ENCODE results near the genes IFIT1B, SLC16A12 and BTAF1.

DNA sequence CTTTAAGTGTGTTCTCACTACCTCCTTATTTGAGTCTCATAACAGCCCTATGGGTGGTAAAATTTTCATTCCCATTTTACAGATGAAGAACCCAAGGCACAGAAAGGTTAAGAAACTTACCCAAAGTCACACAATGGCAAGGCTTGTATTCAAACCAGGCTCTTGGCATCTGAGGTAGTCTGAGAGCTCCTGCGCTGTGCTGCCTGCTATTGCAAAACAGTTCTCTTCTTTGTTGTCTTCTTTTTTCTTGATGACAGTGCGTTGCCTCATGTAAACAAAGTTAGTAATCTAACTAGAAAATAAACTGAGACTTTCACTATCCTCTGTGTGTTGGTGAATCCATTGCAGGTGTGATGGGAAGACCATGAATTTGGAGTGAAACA lies 240.8 kb downstream of the PTEN start:
- PRO-cap: no peak
- RAMPAGE, long total RNA, 5 experiments: no peak in any of the 5 experiments
- RRBS: no CpG with 5 or more reads among the region's 2 CpGs

GRCh38 chr10:88728362-88729004 lies 22.4 kb downstream of the LIPK start:
- PRO-cap: no peak
- RAMPAGE, long total RNA, 5 experiments: no peak in any of the 5 experiments
- RRBS: no CpG with 5 or more reads among the region's 23 CpGs

DNA sequence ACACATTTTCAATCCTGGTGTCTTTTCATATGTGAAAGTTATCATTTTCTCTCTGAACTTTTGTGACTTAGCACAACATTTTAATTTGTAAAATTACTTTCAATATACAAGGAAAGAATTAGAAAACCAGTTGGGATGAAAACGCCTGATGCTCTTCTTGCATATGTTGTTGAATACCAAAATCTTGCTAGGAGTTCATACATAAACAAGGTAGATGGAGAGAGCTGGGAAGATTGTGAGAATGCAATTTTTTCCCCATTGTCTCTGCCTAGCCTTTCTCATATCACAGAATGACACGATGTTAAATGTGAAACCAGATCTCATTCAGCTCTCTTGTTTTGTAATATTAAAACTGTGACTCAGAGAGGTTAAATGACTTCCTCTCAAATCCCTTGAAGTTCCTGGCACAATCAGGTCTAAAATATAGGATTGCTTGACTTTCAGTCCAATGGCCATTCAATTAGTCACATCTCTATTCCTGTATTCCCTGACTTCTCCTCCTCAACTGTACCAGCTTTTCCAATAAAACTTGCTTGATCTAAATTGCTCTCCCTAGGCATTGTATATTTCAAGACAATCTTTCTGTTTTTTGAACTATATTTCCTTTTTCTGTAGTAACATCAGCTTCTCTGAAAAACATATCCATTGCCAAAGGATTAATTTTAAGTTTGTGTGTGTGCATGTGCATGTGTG lies 3.2 kb downstream of the ANKRD22 start:
- PRO-cap: no peak
- RAMPAGE, long total RNA, 5 experiments: no peak in any of the 5 experiments
- RRBS: no CpG with 5 or more reads among the region's 2 CpGs

DNA sequence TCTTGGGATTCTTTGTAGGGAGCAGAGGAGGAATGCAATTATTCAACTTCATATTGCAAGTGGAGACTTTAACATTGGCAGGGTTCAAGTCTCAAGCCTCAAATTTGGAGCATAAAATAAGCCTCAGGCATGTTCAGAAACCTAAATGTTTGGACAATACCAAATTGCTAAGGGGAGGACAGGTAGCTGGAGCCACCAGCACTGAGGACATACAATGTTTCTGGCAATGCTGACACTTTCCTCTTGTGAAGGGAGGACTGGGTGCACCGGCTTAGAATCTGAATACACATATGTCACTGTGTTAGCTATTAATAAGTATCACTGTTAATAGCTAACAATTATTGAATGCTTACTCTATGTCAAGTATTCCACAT lies 12.2 kb downstream of the ACTA2 start:
- PRO-cap: no peak
- RAMPAGE, long total RNA, 5 experiments: no peak in any of the 5 experiments
- RRBS: no CpG with 5 or more reads among the region's 1 CpG

GRCh38 chr10:89270119-89270542 lies 18.6 kb upstream of the LIPA start:
- PRO-cap: no peak
- RAMPAGE, long total RNA, 5 experiments: no peak in any of the 5 experiments

DNA sequence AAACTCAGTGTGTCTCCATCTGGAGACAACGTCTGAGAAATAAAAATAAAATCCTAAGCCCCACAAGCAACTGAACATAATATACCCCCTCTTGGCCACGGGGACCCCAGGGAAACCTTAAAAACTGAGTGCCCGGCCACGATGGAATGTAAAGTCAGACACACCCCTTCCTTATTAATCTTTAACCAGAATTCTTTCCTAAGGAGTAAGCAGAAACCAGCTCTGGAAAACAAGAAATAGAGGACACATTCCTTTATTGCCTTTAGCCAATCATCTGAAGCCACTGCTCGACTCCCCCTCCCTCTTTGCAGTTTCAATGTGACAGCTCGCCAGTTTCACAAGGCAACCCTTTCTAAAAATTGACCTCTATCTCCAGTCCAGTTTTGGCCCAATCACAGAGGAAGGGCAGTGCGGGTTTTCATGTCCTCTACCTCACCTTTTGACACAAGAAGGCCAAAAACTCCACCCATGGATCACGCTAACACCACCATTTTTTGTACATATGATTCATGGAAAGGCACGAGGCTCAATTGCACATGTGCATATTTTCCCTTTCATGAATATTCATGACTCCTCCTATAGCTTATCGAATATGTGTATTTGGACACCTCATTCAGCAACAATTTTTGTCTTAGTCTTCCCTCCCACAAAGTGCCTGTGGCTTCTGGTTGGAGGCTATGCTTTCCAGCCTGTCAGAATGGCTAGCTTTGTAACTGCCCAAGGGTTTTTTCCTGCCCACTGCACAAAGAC lies 24.3 kb downstream of the IFIT3 start:
- PRO-cap: unidirectional peak, minus-strand start at position 148 of the sequence
- RAMPAGE, long total RNA, 5 experiments: no peak in any of the 5 experiments
- RRBS: no CpG with 5 or more reads among the region's 10 CpGs

- PRO-cap: no peak
- RAMPAGE, long total RNA, 5 experiments: no peak in any of the 5 experiments
- RRBS: no CpG with 5 or more reads among the region's 2 CpGs
Observed at GRCh38 chr10:89377801-89378331, at the start of gene IFIT1B. Gene IFIT1B (plus strand): TSS chr10:89378056.

GRCh38 chr10:89414925-89415859 lies 824 bp downstream of the IFIT5 start:
- PRO-cap: bidirectional peak, plus-strand start at chr10:89415115, minus-strand start at chr10:89415121; bidirectional peak, plus-strand start at chr10:89415207, minus-strand start at chr10:89415256; unidirectional peak, minus-strand start at chr10:89415426
- RAMPAGE, long total RNA, 5 experiments: start-site peak on the minus strand in 1 of 5 experiments, at chr10:89415136-89415399 at its widest, 5 reads per replicate
- RRBS: 2% methylated on average over 21 of the region's 61 CpGs

DNA sequence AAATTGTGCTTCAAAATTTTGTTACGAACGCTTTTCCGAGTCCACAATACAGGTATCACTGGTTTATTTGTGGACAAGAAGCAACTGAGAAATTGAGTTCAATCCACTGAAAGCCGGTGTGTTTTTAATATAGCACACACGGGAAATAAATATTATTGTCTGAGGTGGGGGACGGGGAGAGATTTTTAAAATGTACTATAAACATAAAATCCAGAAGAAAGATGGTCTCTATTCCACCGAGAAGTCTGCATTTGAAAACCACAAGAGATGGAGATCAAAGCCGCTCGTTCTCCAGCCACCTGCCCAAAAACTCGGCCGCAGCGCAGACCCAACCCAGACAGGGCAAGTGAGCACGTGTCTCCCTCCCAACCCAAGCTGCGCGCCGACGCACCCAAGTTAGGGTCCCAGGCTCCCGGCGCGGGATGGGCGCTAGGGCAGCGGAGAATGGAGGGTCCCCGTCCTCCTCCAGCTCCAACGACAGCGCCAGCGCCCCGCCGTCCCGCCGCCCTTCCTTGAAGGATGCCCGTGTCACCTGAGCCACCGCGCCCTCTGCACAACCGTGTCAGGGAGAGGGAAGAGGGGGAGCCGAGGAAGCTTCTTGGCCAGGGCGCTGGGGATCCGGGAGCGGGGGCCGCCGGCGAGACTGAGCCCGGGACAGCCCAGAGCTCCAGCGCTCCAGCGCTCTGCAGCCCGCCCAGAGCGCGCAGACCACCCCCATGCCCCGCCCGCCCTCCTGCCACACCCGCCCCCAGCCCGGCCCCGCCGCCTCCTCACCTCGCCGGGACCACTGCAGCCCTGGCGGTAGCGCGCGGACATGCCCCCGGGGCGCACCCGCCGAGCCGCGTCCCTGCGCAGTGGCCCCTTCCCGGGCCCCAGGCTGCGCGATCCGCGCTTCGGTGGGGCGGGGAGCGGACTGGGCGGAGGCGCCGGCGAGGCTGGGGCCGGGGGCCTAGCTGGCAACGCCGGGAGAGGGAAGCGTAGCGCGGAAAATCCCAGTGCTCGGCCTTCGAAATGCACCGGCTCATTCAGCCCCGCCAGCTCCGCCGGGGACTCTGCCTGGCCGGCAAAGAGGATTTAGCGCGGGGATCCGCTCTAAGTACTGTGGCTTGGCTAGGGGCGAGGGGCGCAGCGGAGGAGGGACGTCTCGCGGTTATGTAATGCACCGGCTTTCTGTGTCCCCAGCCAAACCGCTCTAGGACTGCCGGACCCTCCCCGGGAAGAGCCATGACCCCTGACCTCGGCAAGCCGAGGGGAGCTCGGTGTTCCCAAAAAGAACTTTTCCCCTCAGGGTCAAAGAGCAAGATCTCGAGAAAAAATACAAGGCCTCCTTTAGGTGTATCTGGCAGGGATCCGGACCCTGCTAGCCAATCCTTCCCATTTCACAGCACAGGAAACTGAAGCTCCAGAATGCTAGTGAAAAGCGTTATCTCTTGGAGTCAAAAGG lies at the start of gene SLC16A12:
TSS of gene SLC16A12 (minus strand) at position 685 of the 1,444 bp plus-strand sequence.
- PRO-cap: unidirectional peak, minus-strand start at position 645 of the sequence; unidirectional peak, minus-strand start at position 874 of the sequence
- RAMPAGE, long total RNA, 5 experiments: start-site peak on the minus strand in 3 of 5 experiments, centred at positions 674 to 872 of the sequence, 7 to 41 reads per replicate
- RRBS: 9% methylated on average over 46 of the region's 110 CpGs

GRCh38 chr10:89558551-89559268 lies 23.3 kb upstream of the SLC16A12 start:
- PRO-cap: no peak
- RAMPAGE, long total RNA, 5 experiments: no peak in any of the 5 experiments
- RRBS: no CpG with 5 or more reads among the region's 19 CpGs

DNA sequence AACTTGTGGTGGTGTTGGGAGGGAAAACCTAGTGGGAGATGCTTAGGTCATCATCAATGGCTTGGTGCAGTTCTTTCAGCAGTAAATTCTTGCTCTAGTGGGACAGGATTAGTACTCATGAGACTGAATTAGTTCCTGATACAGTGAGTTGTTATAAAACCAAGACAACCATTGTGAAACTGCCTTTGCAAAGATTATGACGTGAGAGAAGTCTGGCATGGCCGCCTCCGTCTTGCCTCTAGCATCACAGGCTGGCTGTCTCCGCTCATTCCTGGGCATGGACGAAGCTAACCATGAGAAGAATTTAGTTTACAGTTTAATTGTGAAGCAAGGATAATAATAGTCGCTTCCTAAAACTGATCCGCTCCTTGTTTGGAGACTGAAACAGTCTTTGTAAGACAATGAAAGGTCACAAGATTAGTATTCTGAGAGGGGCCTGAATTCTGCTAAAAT lies 186.5 kb downstream of the KIF20B start:
- PRO-cap: no peak
- RAMPAGE, long total RNA, 5 experiments: no peak in any of the 5 experiments
- RRBS: no CpG with 5 or more reads among the region's 7 CpGs

DNA sequence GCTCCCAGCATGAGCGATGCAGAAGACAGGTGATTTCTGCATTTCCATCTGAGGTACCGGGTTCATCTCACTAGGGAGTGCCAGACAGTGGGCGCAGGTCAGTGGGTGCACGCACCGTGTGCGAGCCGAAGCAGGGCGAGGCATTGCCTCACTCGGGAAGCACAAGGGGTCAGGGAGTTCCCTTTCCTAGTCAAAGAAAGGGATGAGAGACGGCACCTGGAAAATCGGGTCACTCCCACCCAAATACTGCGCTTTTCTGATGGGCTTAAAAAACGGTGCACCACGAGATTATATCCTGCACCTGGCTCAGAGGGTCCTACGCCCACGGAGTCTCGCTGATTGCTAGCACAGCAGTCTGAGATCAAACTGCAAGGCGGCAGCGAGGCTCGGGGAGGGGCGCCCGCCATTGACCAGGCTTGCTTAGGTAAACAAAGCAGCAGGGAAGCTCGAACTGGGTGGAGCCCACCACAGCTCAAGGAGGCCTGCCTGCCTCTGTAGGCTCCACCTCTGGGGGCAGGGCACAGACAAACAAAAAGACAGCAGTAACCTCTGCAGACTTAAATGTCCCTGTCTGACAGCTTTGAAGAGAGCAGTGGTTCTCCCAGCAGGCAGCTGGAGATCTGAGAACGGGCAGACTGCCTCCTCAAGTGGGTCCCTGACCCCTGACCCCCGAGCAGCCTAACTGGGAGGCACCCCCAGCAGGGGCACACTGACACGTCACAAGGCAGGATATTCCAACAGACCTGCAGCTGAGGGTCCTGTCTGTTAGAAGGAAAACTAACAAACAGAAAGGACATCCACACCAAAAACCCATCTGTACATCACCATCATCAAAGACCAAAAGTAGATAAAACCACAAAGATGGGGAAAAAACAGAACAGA lies 310.0 kb downstream of the KIF20B start:
- PRO-cap: no peak
- RAMPAGE, long total RNA, 5 experiments: no peak in any of the 5 experiments
- RRBS: no CpG with 5 or more reads among the region's 26 CpGs

DNA sequence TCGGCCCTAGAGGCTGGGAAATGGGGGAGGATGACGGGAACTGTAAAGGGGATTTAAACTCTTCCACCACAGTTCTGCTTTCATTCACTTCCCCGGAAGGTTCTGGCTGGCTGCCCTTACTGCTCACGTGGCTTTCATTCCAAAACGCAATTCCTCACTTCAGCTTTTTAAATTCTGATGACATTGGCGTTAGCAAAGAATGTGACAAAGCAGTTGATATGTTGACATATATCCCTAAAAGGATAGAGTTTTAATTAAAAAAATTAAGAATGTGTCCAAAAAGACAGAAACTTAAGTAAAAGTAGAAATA lies 114.0 kb upstream of the ANKRD1 start:
- PRO-cap: no peak
- RAMPAGE, long total RNA, 5 experiments: no peak in any of the 5 experiments
- RRBS: no CpG with 5 or more reads among the region's 6 CpGs

- PRO-cap: unidirectional peak, minus-strand start at chr10:91077657
- RAMPAGE, long total RNA, 5 experiments: no peak in any of the 5 experiments
- RRBS: no CpG with 5 or more reads among the region's 9 CpGs
Observed at GRCh38 chr10:91077567-91078167, 142.8 kb upstream of the PCGF5 start.

GRCh38 chr10:91164272-91164381 lies 56.3 kb upstream of the PCGF5 start:
- PRO-cap: no peak
- RAMPAGE, long total RNA, 5 experiments: no peak in any of the 5 experiments
- RRBS: no CpG with 5 or more reads among the region's 4 CpGs

DNA sequence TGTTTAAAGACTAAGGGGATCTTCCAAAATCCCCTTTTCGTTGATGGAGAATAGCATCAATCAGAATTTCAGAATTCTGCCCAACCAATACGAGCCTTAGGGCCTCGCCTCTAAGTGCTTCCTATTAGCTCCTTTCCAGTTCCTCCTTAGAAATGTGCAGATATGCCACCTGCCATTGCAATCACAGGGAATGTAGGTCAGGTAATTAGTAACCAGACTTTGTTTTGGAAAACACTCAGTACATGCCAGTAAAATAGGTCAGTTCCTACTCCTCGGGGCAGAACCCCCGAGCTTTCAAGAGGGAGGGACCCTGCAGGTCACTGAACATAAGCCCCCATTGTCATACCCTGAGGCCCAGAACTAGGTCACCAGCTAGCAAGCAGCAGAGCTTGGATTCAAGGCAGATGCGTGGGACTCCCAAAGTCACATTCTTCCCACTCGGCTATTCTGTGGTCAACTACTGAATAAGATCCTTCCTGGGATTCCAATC lies 104.9 kb downstream of the PPP1R3C start:
- PRO-cap: bidirectional peak, plus-strand start at position 261 of the sequence, minus-strand start at position 148 of the sequence
- RAMPAGE, long total RNA, 5 experiments: no peak in any of the 5 experiments
- RRBS: no CpG with 5 or more reads among the region's 7 CpGs

GRCh38 chr10:91800834-91801289 lies 2.6 kb downstream of the TNKS2 start:
- PRO-cap: no peak
- RAMPAGE, long total RNA, 5 experiments: no peak in any of the 5 experiments
- RRBS: no CpG with 5 or more reads among the region's 2 CpGs

DNA sequence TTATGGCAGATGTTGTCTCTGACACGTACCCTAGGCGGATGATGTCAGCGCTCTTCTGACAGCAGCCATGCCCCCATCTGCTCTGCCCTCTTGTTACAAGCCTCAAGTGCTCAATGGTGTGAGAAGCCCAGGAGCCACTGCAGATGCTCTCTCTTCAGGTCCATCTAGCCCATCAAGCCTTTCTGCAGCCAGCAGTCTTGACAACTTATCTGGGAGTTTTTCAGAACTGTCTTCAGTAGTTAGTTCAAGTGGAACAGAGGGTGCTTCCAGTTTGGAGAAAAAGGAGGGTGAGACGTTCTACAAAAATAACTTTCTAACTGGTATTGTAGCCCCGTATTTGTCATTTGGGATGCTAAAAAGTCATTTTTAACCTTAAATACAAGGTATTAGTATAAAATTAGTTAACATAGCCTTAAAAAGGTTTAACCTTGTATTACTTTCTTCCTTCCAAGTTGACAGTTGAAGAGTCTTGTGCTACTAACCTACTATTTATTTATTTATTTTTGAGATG lies 50.2 kb downstream of the TNKS2 start:
- PRO-cap: no peak
- RAMPAGE, long total RNA, 5 experiments: start-site peak on the plus strand in 3 of 5 experiments, centred at positions 159 to 221 of the sequence, 17 to 29 reads per replicate
- RRBS: no CpG with 5 or more reads among the region's 5 CpGs

DNA sequence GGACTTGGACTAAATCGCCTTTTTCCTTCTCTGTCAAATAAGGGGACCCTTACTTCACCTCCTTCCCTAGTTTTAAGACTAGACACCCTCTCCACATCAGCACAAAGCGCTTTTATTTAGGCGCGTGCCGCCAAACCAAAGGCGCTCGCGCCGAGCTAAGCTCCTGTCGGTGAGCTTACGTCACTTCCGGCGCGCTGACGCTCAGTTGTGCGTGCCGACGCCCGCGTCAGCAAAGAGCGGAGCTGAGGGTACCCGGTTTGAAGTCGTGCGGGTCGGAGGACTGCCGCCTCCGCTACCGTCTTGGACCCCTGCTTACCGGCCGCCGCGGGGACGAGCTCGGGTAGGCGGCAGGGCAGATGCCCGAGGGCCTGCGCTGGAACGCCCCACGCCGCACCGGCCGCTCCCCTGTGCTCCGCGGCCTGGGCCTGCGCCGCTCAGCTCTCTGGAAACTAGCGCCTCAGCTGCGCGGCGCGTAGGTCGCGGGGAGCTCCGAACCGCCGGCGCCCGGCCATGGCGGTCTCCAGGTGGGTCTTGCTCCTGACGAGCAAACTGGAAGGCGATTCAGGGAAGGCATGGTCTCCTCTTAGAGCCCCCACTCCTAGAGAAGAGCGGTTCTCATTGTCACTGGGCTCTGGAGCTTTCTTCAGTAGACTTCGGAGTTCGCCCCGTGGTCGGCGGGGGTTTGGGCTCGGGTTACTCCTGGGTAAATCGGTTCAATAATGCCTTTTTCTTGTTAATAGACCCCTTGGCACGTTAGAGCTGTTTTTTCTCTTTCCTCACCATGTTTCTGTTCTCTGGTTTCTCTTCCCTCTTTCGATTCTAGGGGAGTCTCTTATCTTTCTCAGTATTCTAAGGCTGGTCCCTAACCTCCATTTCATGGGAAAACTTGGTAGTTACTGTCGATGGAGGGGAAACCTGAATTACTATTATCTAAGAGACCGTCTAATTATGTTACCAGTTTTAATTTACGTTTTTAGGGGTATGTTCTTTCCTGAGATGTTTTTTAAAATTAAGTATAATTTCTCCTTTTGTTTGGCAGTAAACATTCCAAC lies at the start of gene BTAF1:
TSS of gene BTAF1 (plus strand) at position 204 of the 1,052 bp plus-strand sequence.
- PRO-cap: bidirectional peak, plus-strand start at position 204 of the sequence, minus-strand start at position 157 of the sequence; bidirectional peak, plus-strand start at position 437 of the sequence, minus-strand start at position 421 of the sequence
- RAMPAGE, long total RNA, 5 experiments: start-site peak on the plus strand in 1 of 5 experiments, centred at position 242 of the sequence, 36 reads per replicate
- RRBS: under 1% methylated on average over 43 of the region's 74 CpGs

- PRO-cap: no peak
- RAMPAGE, long total RNA, 5 experiments: no peak in any of the 5 experiments
- RRBS: no CpG with 5 or more reads among the region's 7 CpGs
Observed at GRCh38 chr10:92087763-92088361, 164.3 kb downstream of the BTAF1 start.